ENCODE measurements around the genes COL16A1 and ADGRB2.

GRCh38 chr1:30013140-30013391 lies 710.3 kb downstream of the MATN1 start:
- RRBS: no CpG with 5 or more reads among the region's 3 CpGs

- RRBS: no CpG with 5 or more reads among the region's 5 CpGs
Measured at GRCh38 chr1:30380347-30380716, 343.1 kb downstream of the MATN1 start.

GRCh38 chr1:30664139-30664738 lies 59.1 kb downstream of the MATN1 start:
- RRBS: no CpG with 5 or more reads among the region's 17 CpGs

DNA sequence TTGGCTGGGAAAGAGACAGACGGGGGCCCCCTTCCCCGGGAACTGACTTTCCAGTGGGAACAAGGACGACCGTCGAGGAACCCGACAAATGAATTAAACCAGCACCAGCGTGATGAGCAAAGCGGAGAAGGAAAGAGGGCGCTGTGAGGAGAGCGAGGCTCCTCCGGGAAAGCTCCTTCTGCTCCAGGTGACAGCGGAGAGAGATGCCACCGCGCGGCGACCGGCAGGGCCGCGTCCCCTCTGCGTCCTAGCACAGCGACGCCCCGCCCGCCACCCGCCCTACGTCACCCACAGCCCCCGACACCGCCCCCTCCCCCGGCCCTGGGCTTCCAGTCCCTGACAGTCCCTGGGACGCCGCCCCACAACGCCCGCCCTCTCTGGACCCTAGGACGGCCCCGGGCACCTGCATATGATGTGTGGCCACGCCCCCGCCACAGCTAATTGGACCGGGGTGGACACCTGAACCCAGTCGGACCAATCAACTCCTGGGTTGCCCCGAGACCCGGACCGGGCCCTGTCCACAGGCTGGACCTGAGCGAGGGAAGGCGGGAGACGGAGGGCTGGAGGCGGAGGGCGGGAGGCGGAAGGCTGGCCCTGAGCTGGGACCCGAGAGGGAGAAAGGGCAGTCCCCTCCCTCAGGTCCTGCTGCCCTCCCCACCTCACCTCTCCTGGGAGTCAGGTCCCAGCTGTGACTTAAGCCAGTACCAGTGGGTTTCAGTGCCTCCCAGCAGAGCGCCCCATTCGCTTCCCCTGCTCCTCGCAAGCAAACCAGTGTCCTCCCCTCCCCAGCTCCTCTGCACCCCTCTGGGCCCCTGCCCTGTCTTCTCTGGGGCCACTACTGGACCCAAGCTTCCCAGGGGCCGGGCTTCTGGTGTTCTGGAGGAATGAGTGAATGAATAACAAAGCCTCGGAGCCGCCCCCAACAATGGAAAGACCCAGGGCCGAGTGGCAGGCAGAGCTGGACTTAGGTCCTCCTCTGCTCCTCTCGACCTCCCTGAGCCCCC lies 38.0 kb downstream of the MATN1 start:
- RRBS: 57% methylated on average over 26 of the region's 57 CpGs

DNA sequence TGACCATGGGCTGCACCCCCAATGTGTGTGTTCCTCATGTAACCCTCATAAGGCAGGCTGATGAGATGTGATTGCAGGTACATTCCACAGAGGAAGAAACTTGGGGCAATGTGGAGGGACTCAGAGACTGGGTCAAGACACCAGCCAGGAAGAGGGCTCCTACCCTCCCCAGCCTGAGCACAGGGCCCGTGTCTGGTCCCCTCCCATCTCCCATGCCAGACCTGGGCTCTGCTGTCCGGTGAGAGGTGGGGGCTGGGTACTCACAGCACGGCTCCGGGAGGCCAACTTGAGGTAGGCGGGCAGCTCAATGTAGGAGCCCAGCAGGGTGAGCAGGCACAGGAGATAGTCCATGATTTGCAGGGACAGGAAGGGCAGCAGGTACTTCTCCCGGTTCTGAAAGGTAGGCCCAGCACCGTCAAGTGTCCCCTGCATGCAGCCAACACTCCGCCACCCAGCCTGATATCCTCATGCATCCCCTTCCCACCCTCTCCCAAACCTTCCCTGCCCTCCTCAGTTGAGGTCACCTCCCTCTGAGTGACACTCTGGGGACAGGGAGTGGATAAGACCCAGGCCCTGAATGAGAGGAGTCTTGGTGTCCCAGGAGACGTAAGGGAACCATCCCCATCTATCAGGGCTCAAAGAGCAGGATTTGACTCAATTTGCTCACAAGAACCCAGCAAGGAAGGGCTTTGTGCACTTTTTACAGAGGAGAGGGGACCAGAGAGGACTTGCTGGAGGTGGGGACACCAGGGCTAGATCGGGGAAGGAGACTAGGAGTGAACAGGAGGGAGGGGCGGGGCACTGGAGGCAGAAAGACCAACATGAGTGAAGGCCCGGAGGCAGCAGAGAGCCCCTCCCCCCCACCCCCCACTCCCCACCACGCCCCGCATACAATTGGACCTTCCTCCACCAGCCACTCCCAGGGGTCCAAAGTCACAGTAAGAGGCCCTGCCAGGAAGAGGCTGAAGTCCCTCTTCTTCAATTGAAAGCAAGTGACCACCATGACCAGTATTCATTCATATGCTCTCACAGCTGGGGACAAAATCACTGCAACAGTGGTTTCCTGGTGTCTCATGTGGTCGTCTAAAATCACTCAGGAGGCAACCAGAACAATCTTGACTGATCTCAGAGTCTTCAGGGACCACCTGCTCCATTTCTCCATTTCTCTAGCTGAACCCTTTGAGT lies 16.6 kb upstream of the MATN1 start:
- RRBS: 92% methylated on average over 3 of the region's 15 CpGs

DNA sequence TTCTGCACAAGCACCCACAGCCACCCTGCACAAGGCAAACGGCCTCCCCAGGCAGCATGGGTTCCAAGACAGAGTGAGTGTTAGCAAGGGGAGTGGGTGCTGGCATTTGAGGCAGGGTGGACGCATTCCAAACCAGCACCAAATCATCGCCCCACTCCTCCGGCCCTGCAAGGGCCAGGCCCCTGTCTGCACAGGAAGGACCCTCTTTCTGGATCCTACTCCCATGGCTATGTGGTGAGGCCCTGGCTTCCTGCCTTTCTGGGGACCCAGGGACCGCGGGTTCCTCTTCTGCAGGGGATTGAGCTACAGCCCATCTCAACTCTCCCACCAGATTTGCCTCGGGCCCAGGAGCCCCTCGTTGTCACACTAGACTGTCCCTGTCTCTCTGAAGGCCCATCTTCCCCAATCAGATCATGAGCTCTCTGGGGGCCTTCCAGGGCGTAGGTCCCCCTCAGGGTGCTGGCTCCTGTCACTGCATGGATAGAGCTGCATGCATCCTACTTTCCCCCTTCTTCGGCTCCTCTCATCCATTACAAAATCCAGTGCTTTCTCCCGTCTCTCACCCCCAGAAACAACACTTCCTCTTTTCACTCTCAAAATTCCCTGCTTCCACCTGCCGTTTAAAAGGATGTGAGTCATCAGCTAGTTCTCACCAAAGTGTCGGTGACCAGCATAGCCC lies 16.7 kb downstream of the LAPTM5 start:
- RRBS: no CpG with 5 or more reads among the region's 13 CpGs

GRCh38 chr1:30760587-30761214 lies 3.1 kb upstream of the LAPTM5 start:
- RRBS: no CpG with 5 or more reads among the region's 18 CpGs

- RRBS: no CpG with 5 or more reads among the region's 14 CpGs
Measured at GRCh38 chr1:30782301-30782625, 24.7 kb upstream of the LAPTM5 start.

DNA sequence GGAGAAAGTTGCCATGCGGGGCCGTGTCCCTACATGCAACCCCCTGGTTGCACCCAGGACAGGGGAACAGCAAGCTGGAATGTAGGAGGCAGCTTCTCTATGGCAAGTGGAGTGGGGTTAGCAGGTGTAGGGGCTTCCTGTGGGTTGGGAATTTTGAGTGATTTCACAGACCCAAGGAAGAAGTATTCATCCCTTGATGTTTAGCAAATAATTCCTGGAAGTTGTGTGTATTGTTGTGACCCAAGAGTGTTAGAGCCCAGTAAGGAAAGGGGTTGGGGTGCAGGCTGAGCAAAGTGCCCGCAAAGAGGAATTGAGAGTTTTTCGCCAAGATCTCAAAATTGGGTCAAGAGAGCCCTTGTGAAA lies 72.9 kb upstream of the LAPTM5 start:
- RRBS: no CpG with 5 or more reads among the region's 4 CpGs

DNA sequence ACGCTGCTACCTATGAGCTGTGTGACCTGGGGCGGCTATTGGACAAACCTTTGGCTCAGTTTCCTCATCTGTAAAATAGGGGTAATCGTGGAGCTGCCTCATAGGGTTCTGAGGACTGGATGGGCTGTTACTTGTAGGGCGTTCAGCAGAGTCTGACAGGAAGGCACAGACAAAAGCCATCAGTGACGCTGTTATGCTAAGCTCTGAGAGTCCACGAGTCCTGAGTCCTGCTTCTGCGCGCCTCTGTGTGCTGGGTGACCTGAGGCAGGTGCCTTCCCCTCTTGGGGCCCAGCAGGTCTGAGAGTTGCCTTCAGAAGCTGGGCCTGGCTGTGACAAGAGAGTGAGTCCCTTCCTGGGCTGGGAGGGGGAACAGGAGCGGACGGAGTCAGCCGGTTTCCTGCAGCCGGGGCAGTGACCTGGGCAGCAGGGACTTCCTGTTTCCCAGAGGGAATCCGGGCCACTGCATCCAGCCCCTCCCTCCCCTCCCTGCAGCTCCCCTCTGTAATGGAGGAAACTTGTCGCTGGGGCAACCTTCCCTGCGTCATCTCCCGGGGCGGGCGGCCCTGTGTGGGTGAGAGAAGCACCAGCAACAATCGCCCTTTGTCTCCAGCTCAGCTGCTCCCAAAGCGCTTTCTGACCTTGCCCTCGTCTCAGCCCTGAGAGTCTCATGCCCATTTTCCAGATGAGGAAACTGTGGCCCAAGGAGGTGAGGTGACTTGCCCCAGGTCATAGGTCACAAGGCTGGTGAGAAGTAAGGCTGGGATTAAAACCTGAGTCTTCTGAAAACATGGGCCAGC lies 61.2 kb downstream of the SDC3 start:
- RRBS: 34% methylated on average over 5 of the region's 21 CpGs

- RRBS: no CpG with 5 or more reads among the region's 18 CpGs
Measured at GRCh38 chr1:30877379-30878215, 31.0 kb downstream of the SDC3 start.

- RRBS: no CpG with 5 or more reads among the region's 1 CpG
Measured at GRCh38 chr1:30897393-30897635, 11.2 kb downstream of the SDC3 start.

DNA sequence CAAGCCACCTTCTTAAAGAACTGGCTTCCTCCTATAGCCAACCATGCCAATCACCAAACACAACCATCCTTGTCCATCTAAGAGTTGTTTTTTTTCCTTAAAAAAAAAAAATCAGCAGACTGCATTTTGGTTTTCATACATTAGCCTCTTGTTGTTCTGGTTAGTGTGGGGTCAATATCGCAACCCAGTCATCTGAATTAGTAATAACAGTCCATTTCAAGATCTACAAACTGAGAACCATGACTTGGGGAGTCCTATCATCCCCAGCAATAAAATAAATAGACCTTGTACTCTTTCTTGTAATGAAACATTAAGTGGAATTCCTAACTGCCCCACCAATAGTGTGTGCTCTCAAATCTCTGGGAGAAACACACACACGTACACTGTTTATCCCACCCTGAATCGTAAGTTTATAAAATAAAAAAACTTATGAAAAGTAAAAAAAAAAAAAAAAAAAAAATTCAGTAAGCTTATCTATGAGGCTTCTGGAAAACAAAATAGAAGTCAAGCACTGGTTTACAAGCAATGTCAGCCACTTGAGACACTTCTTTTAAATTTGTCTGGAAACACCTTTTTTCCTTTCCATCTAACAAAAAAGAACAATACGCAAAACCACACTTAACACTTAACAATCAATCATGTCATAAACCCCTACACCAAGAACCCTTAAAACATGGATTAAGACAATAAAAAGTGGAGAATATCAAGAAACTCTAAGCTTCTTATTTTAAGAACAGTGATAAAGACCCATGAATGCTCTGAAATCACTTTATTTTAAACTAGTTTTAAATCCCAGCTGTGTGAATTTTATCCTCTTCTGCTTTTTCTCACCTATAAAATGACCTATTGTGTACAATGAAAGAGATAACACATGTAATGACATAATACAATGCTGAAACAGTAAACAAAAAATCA lies 53.1 kb downstream of the PUM1 start:
- RRBS: no CpG with 5 or more reads among the region's 4 CpGs

- RRBS: no CpG with 5 or more reads among the region's 6 CpGs
Measured at GRCh38 chr1:31063529-31064003, 2.0 kb downstream of the PUM1 start.

- RRBS: no CpG with 5 or more reads among the region's 8 CpGs
Measured at GRCh38 chr1:31102474-31103185, 37.1 kb upstream of the PUM1 start.

DNA sequence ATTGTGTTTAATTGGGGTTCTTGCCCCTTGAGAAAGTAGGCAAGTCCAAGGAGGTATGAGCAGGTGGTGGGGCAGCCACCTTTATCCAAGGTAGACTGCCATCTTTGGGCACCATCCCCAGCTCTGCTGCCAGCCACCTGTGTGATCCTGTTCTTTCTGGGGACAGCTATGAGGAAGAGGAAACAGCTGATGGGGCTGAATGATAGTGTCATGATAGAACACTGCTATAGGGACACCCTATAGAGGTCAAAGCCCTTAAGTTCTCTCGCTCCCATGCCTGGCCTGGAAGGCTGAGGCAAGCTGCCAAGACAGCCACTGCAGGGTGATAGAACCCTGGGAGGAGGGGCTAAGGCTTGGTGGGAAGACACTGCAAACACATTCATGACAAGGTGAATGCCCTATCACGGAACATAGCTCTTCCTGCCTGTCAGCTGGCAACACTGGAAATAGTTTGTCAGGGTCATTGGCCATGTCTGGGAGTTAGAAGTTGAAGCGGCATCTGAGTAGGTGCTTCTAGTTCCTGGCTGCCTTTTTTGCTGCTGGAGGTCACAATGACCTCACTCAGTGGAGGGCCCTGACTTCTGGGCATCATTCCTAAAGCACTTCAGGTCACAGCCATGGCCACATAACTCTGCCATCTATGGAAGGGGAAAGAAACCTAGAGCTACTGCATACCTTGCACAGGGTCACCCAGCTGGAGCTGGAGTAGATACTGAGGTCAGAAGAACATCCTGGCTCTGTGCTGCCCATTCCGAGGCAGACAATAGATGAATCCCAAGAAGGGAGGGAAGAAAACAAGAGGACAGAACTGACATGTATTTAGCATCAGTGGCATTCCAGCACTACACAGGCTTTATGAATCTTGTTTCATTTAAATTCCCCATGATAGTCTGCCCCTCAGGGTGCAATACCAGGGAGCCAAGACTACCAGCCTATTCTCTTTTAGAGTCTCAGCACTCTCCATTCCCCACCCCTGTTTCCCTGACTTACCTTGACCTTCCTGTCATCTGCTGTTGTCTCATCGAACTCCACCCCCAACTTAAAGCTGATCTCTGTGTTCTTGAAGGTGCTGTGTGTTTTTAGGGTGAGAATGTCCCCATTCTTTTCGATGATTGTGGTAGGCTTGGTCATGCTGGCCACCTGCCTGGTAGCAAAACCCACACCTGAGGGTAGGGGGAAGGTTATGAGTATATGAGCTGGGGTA lies 4.1 kb downstream of the FABP3 start:
- RRBS: no CpG with 5 or more reads among the region's 6 CpGs

GRCh38 chr1:31625366-31626071 lies 8.0 kb downstream of the HCRTR1 start:
- RRBS: no CpG with 5 or more reads among the region's 6 CpGs

GRCh38 chr1:31631695-31632329 lies 12.9 kb downstream of the PEF1 start:
- RRBS: no CpG with 5 or more reads among the region's 3 CpGs

DNA sequence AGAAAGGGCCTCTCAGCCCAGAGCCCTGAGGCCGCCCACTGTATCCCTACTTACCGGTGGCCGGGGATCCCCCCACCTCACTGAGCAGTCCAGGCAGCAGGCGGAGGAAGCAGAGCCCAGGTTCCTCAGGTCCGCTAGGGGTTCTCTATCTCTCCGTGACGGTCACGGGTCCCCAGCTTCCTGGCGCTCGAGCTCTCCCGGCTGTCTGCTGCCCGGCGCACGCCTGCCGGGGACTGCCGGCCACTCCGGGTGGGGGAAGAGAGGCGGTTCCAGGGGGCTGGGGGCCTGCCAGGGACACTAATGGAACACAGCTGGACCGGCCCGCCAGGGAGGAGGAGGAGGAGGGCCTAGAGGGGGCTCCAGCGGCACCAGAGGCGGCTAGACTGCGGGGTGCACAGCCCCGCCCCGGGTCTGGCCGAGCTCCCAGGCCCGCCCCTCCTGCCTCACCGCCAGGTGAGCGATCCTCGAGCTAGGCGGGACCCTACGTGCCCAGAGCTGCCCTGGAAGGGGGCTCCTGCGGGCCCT lies at the start of gene COL16A1:
TSS of gene COL16A1 (minus strand) at position 235 of the 525 bp plus-strand sequence.
- RRBS: 71% methylated on average over 6 of the region's 33 CpGs

DNA sequence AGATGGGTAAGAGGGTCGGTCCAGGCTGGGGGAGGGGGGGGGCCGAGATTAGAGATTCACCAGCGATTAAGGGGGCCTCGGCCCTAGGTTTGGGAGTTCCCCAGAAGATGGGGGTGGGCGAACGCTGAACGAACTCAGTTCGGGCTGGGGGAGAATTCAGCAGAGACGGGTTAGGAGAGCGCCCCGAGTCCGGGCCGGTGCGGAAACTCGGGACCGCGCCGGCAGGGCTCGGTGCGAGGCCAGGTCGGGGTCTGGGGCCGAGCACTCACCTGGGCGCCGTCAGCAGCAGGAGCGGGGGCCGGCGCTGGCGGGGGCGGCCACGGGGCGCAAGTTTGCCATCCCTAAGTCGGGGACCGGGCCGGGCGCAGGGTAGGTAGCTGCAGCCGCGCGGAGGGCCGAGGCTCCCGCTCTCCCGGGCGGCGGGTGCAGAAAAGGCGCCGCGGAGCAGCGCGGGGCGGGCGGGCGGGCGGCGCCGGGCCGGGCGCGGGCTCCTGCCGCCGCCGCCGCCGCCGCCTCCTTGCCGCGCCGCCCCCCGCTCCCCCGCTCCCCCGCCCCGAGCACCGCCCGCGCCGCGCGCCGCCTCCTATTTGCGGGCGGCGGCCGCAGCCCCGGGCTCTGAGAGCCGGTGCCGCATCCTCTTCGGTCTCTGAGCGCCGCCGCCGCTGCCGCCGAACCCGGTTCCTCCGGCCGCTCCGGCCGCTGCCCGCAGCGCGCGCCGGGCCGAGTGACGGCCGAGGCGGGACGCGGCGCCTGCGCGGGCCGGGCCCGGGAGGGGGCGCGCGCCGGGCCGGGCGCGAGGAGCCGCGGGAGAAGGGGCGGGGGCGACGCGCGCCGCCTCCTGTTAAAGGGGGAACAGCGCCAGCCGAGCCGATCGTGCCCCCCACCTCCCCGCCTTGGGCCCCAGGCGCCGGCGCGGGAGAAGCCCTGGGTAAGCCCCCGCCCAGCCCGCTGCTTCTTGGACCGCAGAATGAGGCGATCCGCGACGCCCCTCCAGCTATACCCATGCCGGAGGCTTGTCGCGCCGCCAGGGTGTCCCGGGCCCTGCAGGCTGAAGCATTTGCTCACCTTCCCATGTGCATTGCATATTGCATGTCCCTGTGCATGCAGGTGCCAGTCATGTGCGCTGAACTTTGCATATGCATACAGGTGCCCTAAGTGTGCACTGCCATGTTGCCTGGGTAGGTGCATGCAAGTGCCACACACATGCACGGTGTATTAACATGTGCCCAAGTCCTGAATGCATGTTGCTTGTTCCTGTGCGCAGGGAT lies at the start of gene ADGRB2:
TSS of gene ADGRB2 (minus strand) at position 726 of the 1,268 bp plus-strand sequence.
- RRBS: 10% methylated on average over 71 of the region's 151 CpGs

All from NB4 (cell line).